Vagina (tissue), 1 donor: Measurements from ENCODE around the genes PODXL2, KBTBD12 and EEFSEC.

GRCh38 chr3:127628791-127629486, at the start of gene PODXL2:
PODXL2 (plus strand) TSS chr3:127629185.
- PRO-cap, result no peak
- RAMPAGE, long total RNA, result start-site peak on the plus strand at chr3:127629199-127629211, 37 reads

DNA sequence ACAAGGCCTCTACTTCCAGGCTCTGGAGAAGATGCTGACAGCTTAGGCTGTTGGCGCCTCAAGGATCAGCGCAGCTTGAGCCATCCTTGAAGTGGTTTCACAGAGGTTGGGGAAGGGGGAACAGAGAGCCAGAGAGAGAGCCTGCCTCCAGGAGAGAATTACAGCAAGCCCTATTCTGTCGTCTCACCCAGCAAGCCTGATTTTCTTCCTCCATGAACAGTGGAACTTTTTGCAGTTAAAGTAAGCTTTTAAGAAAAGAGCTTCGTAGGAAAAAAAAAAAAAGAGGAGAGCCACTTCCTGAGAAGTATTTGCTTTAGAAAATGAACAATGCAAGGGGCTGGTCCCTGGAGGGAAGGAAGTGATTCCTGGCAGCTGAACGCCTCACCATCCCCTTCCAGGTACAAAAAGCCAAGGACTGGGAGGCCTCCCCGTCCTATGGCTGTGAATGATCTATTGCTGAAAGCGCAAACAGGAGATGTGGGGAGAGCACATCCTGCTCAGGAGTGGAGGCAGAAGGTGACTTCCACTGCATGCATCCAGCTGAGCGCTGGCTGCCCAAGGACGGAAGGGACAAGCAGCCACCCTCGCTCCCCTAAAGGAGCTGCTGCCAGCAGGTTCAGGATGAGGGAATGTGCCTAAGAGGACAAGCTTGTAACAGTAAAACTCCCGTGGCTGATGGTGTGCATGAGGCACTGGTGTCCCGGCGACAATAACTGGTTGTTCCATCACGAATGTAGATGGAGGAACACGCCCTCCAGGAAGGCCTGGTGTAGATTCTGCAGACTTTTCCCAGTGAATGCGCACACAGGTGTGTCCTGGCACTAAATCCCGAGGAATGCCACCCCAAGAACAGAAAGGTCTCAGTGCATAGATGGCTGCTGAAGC, 41.3 kb downstream of the ABTB1 start:
- PRO-cap, result no peak
- RAMPAGE, long total RNA, result no peak

DNA sequence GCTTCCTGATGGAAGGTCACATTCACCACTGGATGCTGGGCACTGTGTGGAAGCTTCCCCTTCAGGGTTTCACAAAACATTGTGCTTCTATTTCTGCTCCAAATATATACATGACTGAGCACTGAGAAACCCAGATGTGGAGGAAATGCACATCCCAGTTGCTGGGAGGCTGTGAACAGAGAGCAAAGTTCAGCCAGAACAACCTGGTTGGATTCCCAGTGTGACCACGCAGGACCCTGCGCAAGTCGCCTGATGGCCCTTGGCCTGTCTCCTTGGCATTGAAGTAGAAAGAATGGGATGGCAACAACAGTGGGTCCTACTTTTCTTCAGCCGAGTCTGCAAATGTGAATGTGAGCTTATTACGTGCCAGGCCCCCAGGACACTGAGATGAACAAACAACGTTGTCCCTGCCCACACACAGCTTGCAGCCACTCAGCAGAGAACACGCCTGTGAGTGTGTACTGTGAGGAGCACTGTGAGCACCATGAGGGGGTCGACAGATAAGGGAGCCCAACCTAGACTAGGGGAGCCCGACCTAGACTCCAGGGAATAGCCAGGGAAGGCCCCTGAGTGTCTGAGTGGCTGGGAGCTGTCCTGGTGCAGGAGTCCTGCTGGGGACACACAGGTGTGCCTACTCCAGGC, 36.8 kb downstream of the MGLL start:
- PRO-cap, result no peak
- RAMPAGE, long total RNA, result no peak

GRCh38 chr3:127914995-127916105, at the start of gene KBTBD12:
KBTBD12 (plus strand) TSS chr3:127915232.
- PRO-cap, result unidirectional peak, plus-strand start at chr3:127915209; unidirectional peak, minus-strand start at chr3:127915421
- RAMPAGE, long total RNA, result no peak

GRCh38 chr3:127986753-127987395, 65.4 kb upstream of the SEC61A1 start:
- PRO-cap, result no peak
- RAMPAGE, long total RNA, result no peak

DNA sequence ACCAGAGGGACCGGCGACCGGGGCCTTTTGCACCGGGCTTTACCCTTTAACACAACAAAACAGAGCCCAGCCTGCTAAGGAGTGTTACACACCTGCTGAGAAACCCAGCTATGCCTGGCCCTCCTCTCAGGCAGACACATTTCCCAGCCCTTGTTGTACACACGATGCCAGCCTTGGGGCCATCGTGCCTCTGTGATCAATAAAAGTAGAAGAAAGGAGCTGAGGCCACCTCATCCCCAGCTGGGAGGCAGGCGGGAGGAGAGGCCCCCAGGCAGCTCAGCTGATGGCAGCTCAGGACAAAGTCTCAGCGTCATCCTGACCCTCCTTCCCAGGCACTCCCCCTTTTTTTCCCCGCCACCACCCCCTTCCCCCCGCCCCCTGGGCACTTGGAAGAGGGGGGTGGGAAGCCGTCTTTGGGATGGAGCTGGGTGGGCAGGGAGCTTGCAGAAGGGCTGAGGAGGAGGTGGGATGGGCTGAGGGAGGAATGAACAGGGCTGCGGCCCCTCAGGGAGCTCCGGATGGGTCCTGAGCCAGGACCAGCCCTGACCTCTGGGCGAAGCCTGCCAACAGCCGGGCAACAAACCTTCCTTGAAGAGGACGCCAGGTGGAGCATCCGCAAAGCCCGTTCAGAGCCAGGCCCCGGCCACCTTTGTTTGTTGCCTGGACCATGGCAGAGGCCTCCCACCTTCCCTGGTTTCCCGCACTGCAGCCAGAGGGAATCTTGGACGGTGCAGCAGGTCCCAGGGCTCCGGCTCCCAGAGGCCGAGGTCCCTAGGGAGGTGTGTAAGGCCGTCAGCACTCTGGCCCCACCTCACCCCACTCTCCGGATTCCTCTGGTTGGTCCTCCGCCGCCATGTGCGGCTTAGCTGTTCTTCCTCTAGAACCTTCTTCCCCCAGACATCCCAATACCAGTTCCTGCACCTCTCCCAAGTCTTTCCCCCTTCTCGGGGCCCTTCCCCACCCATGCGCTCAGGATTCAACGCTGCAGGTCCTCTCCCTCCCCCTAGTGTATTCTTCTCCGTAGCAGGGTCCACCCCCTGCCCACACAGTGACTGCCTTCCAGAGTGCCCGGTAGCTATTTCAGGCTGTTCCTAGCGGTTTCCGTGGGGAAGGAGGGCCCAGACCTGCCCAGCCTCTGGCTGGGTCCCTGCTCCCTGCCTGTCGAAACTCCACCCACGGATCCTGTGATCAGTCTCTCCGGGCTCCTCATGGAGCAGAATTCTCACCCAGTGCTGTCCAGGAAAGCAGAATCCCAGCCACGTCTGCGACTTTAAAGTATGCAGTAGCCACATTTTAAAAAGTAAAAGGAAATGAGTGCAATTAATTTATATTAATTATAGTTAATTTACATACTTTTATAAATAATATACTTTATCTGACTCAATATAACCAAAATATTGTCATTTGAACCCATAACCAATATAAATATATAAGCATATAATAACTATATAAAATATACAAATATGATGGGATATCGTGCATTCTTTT, 45.5 kb upstream of the SEC61A1 start:
- PRO-cap, result unidirectional peak, minus-strand start at position 711 of the sequence
- RAMPAGE, long total RNA, result no peak

DNA sequence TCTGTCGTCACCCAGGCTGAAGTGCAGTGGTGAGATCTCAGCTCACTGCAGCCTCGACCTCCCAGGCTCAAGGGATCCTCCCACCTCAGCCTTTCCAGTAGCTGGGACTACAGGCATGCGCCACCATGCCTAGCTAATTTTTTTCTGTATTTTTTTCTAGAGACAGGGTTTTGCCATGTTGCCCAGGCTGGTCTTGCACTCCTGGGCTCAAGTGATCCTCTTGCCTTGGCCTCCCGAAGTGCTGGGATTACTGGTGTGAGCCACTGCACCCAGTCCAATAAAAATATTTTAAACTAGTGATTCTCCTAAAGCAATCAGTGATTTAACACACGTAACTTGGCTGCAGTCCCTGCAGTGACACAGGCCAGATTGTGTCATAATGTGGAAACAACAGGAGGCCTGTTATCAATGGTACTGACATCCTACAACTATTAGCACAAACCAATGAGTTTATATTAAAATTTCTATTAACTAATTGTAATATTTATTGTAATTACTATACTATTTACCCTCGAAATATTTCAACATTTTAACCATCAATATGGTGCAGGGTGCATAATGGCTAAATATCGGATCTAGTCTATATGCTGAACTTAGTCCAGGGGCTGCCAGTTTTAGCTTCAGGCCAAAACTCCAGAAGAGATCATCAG, 1.7 kb upstream of the SEC61A1 start:
- PRO-cap, result no peak
- RAMPAGE, long total RNA, result no peak

DNA sequence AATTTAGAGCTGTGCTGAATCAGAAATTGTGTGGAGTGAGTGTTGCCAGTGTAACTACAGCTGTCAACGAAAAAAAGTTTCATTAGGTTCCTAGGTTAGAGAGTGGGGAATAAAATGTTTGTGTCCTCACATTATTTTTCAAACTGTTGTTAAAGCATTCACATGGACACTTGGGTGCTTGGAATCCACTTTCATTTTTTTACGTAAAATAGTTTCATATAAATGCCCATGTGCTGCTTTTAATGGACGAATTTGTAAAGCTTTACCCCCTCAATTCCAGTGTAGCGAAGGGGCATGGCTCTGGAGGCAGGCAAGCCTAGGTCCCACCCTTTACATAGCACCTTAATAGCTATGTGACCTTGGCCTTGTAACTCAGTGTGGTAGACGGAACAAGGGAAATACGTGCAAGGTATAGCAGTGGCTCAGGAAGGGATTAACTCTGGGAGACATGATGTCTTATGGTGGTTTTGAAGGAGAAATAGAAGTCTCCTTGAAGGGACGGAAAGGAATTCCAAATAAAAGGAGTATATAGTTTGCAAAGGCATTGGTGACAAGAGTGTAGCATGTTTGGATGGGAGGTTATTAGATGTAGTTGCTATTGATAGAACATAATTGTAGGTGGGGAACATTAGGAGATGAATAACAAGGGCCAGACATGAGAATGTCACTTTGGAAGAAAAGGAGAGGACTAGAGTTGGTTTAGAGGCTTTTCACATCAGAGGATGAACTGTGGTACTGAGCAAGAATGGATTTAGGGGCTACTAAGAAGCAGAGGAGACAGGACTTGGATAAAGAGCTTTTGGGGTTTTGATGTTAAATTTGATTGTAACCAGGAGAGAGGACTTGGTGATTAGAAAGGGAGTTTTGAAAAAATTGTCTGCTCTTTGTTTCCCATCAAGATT, 1.5 kb downstream of the SEC61A1 start:
- PRO-cap, result no peak
- RAMPAGE, long total RNA, result no peak

DNA sequence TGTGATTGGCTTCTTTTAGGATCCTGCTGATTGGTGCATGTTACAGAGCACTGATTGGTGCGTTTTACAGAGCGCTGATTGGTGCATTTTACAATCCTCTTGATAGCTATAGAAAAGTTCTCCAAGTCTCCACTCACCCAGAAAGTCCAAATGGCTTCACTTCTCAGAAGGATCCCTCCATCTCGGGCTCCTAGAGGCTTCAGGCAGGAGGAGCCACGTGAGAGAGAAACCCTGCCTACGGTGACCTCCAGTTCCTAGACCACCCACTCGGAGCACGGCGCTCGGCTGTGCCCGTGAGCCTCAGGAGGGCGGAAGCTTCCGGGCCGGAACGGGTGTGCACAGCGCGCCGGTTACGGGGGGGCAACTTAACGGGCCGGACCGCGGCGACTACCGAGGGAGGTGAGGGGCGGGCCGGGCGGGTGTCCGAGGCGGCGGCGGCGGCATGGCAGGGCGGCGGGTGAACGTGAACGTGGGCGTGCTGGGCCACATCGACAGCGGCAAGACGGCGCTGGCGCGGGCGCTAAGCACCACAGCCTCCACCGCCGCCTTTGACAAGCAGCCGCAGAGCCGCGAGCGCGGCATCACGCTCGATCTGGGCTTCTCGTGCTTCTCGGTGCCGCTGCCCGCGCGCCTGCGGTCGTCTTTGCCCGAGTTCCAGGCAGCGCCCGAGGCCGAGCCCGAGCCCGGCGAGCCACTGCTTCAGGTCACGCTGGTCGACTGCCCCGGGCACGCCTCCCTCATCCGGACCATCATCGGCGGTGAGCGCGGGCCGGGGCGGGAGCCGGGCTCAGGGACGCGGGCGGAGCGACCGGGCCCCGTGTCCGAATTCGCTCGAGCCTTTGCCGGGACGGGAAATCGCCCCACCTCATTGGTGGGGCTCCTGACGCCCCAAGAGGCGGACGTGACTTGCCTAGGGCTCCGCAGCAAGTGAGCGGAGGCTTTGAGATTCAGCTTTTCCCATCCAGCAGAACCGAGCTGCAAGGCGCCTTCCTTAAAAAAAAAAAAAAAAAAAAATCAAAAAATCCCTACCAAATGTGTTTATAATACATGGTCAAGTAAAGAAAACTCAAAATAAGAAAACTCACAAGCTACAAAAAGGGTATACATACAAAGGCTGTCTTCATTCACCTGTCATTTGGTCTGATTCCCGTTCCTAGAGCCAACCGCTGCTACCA, at the start of gene EEFSEC:
EEFSEC (plus strand) TSS at position 416 of the 1,175 bp plus-strand sequence.
- PRO-cap, result bidirectional peak, plus-strand start at position 422 of the sequence, minus-strand start at position 317 of the sequence; bidirectional peak, plus-strand start at position 940 of the sequence, minus-strand start at position 719 of the sequence
- RAMPAGE, long total RNA, result start-site peak on the minus strand centred at position 302 of the sequence, 47 bp wide, 14 reads; start-site peak on the plus strand centred at position 423 of the sequence, 18 bp wide, 55 reads

- PRO-cap, result no peak
- RAMPAGE, long total RNA, result no peak
These were observed 100.4 kb downstream of the DNAJB8 start for GRCh38 chr3:128366301-128366582.

DNA sequence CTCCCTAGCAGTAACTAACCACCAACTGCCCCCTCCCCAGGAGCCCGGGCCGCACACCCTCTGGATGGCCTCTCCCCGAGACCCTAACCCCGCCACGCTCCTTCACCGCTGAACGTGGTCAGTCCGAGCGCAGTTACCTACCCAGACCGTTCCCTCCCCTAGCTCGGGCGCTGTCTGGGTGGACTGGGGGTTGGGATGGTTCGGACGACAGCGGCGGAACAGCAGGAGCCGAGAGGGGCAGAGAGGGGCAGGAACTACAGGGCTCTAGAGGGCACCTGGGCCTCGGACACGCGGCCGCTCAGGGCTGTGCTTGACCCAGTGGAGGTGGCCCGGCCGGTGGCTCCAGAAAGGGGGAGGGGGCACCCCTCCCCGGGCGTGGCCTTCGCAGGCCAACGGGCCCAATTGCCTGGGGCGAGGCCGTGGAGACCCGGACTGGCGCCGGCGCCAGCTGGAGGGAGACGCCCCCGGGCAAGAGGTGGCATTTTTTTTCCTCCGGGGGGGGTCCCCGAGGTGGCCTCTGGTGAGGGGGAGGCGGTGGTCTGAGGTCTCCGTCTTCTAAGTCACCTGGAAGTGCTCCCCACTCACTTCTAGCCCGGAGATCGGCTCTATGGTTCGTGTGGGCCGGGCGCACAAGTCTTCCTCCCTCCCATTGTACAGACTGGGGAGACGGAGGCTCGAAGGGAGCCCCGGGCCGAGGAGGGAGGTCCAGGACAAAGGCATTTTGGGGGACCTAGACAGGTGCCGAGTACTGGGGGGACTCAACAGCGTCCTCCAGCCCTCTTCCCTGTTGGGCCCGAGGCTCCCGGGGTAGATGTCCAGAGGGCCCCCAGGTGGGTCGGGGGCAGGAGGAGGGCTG, 4.6 kb downstream of the GATA2 start:
- PRO-cap, result bidirectional peak, plus-strand start at position 430 of the sequence, minus-strand start at position 320 of the sequence
- RAMPAGE, long total RNA, result start-site peak on the plus strand centred at position 515 of the sequence, 293 bp wide, 11 reads

DNA sequence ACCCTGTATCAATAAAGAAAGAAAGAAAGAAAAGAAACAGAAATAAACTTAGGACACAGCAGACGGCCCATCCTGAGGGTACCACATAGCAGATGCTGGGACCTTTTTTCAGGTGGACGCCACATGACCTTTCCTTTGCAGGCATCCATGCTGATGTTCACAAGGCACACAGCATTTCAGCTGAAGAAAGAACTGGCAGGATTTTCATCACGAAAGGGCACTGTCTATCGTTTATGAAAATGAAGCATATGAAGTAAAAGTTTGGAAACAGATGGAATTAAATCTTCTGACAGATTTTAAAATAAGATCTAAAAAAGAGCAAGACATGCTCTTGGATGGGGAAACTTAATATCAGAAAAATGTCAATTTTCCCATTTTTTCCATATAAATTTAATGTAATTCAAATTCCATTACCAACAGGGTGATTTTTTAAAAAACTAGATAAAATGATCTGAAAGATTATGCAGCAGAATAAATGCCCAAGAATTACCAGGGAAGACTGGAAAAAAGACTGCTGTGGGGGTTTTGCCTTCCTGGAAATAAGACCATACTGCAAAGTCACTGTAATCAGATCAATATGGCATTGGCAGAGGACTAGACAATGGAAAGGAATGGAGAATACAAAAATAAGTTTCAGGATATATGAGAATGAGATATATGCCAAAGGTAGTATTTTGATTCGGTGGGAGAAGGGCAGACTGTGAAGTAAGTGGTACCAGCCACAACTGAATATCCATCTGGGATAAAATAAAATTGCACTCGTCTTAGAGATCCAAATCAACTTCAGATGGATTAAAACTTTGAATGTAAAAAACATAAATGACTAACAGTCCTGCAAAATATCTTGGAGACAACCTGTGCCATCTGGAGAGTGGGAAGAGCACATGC, 9.2 kb upstream of the GATA2 start:
- PRO-cap, result no peak
- RAMPAGE, long total RNA, result no peak

GRCh38 chr3:128503044-128503620, 10.1 kb upstream of the GATA2 start:
- PRO-cap, result no peak
- RAMPAGE, long total RNA, result no peak

- PRO-cap, result no peak
- RAMPAGE, long total RNA, result no peak
These were observed 36.9 kb downstream of the RPN1 start for GRCh38 chr3:128613685-128614170.

- PRO-cap, result no peak
- RAMPAGE, long total RNA, result no peak
These were observed 39.1 kb downstream of the RAB7A start for GRCh38 chr3:128764954-128765580.

- PRO-cap, result no peak
- RAMPAGE, long total RNA, result no peak
These were observed 72.1 kb upstream of the ACAD9 start for GRCh38 chr3:128807321-128807799.

- PRO-cap, result no peak
- RAMPAGE, long total RNA, result no peak
These were observed 1.2 kb downstream of the ACAD9 start for GRCh38 chr3:128880442-128881276.

DNA sequence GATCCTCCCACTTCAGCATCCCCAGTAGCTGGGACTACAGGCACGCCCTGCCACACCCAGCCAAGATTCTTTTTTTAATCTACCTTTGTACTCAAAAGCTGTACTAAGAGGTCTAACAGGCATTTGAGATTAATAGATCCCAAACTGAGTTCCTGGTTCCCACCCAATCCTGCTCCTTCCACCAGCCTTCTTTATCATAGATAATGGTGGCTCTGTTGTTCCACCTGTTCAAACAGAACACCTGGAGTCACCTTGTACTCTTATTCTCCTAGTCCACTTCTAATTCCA, 2.6 kb downstream of the ACAD9 start:
- PRO-cap, result no peak
- RAMPAGE, long total RNA, result no peak

DNA sequence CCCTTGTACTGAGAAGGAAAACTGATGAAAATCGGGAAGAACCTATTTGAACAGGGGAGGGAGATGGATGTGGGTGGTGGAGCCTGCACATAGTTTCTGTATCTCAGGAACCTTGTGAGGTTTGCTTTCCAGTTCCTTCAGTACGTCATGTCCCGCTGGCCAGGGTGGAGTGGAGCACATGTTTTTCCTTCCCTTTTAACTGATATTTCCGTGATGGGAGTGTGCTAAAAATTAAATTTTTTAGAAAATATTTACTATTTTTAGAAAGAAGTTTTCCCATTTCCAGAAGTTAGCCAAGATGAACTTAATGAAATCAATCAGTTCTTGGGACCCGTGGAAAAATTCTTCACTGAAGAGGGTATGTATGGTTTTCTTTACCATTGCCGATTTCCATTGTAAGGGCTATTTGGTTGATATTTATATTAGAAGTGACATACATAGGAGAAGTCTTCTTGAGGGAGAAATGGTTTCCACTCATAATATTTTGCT, 5.0 kb downstream of the ACAD9 start:
- PRO-cap, result no peak
- RAMPAGE, long total RNA, result no peak

DNA sequence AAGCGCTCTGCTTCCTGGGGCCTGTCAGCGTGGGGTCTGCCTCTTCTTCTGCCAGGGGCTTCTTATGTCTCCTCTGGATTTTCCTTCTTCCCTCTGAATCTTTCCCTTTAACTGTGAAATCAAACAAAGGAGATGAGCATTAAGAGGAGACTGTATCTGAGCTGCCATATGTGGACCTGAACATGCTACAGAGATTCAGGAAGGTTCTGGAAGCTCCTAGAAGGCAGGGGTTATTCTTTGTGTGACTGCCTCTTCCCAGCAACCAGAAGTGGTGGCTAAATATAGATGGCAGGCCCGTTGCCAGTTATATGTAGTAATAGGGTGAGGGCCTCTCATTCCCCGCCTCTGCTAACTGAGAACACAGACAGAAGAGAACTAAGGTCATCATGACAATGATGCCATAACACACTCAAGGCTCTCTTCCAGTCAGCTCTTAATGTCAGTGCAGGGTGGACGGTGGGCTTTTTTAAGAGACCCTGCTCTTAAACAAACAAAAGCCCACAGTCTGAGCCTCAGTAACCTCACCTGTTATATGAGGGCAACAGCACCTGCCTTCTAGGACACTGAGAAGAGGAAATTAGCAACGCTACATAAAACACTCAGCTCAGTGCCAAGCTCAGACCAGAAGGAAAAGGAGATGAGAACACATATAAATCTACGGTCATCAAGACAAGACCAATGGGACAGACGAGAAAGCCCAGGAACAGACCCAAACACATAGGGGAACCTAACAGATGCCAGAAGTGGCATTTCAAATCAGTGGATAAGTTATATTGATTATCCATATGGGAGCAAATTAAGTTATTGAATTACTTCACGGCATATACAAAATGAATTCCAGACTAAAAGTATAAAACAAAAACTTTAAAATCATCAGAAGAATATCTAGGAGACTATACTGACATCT, 22.3 kb downstream of the CFAP92 start:
- PRO-cap, result no peak
- RAMPAGE, long total RNA, result no peak